Neuron (in vitro differentiated cells): ENCODE measurements around the genes MBD3L3, CD209, PRR36 and SNAPC2.

DNA sequence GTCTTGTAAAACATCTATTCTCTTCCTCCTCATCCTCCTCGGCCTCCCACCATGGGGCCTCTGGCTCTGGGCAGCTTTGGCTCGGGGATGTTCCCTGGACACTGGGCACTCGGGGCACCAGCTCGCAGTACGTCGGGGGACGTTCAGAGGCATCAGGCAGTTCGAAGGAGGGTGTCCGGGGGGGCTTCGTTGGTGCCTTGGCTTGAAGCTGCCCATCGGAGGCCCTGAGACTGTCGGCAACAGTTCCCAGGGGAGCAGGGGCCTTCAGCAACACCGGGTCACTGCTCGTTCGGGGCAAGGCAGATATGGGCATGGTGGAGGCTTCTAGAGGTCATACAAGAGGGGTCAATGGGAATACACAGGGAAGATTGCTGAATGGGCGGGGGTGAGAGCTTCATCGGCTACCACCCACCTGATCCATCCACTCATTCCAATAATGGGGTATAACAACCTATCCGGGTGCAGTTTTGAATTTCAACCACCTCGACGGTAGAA, 12.2 kb downstream of the SH2D3A start:
- PRO-cap: no peak

- PRO-cap: no peak
These were observed at the start of gene MBD3L3 for GRCh38 chr19:7058465-7059120. MBD3L3 (minus strand) TSS chr19:7058676.

- PRO-cap: no peak
These were observed 82.7 kb downstream of the INSR start for GRCh38 chr19:7211453-7212056.

GRCh38 chr19:7292217-7292859, 1.9 kb downstream of the INSR start:
- PRO-cap: no peak

DNA sequence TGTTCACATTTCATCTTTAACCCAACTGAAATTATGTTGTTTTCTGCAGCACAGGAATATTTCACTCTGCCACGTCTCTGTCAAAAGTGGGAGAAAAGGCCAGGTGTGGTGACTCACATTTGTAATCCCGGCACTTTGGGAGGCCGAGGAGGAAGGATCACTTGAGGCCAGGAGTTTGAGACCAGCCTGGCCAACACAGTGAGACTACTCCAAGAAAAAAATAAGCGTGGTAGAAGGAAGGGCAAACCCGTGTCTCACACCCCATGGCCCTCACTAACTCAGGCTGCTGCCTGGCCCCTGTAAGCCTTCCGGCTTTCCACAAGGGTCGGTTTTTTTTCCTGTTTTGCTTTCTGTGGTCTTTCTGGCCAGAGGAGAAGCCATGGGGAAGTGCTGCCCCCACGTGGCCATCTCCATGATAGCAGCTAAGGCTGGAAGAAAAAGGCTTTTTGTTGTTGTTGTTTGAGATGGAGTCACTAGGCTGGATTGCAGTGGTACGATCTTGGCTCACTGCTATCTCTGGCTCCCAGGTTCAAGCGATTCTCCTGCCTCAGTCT, 7.8 kb upstream of the ARHGEF18 start:
- PRO-cap: no peak

- PRO-cap: bidirectional peak, plus-strand start at chr19:7506743, minus-strand start at chr19:7506598
These were observed 9.1 kb downstream of the TEX45 start for GRCh38 chr19:7506356-7506854.

- PRO-cap: unidirectional peak, minus-strand start at chr19:7517030
These were observed 1.0 kb downstream of the ZNF358 start for GRCh38 chr19:7516879-7517367.

- PRO-cap: no peak
These were observed 3.7 kb downstream of the MCOLN1 start for GRCh38 chr19:7525968-7526752.

- PRO-cap: no peak
These were observed 5.1 kb upstream of the FCER2 start for GRCh38 chr19:7707078-7707473.

- PRO-cap: bidirectional peak, plus-strand start at chr19:7731038, minus-strand start at chr19:7730835
These were observed 1.2 kb downstream of the CLEC4G start for GRCh38 chr19:7730594-7731228.

- PRO-cap: no peak
These were observed at the start of gene CD209 for GRCh38 chr19:7747377-7747763. CD209 (minus strand) TSS chr19:7747534.

DNA sequence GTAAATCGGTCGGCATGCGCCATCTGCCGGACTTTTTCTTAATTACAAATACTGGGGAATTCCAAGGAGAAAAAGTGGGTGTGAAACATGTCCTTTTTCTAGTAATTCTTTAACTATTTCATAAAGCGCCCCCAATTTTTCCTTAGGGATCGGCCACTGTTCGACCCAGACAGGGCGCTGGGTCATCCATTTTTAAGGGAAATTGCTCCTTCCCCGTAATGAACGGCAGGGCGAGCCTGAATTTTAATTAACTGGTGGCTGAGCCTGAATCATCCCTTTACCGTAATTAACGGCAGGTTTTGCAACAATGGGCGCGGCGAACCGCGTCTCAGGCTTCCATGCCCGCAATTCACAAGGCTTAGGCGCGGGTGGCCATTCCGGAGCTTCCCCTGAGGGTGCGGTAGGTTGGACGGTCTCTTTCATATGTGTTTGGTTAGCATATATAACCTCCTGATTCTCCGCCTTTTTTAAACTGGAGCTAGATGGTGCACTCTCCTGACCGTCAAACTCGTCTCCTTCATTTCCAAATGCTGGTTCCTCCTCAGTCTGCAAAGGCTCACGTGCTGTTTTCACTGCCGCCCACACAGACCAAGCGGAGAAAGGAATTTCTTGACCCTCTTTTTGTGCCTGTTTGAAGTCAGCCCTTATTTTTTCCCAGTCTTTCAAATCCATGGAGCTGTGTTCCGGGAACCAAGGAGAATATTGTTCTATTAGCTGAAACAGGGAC, 30.1 kb upstream of the EVI5L start:
- PRO-cap: bidirectional peak, plus-strand start at position 347 of the sequence, minus-strand start at position 301 of the sequence; unidirectional peak, minus-strand start at position 532 of the sequence

- PRO-cap: no peak
These were observed 3.4 kb downstream of the EVI5L start for GRCh38 chr19:7833407-7833833.

GRCh38 chr19:7870760-7871259, 3.4 kb downstream of the PRR36 start:
- PRO-cap: no peak

GRCh38 chr19:7874103-7875330, at the start of gene PRR36:
PRR36 (minus strand) TSS chr19:7874390.
- PRO-cap: bidirectional peak, plus-strand start at chr19:7874314, minus-strand start at chr19:7874313; bidirectional peak, plus-strand start at chr19:7874775, minus-strand start at chr19:7874721; unidirectional peak, minus-strand start at chr19:7875063

- PRO-cap: bidirectional peak, plus-strand start at chr19:7920341, minus-strand start at chr19:7920161; unidirectional peak, minus-strand start at chr19:7920588
These were observed at the start of gene SNAPC2 for GRCh38 chr19:7920010-7920893. SNAPC2 (plus strand) TSS chr19:7920338.

DNA sequence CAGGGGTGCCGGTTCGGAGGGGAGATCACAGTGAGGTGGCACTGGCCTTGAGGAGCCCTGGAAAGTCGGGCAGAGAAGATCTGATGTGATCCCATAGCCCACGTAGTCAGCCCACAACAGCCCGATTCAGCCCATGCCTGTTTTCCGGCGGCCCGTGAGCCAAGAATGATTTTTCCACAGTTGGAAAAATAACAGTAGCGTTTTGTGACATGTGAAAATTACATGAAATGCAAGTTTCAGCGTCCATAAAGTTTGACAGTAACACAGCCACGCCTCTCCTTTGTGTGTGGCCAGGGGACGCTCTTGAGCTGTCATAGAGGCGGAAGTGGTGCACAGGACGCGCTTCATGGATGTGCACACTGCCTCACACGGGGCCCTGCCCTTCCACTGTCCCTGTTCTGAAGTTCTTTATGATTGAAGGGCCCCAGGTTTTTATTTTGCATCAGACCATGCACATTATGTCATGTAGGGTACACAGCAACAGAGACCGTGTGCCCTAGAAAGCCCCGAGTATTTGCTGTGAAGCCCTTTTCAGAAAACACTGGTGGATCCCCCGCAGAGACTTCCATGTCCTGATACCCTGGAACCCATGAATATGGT, 12.4 kb upstream of the ELAVL1 start:
- PRO-cap: no peak

DNA sequence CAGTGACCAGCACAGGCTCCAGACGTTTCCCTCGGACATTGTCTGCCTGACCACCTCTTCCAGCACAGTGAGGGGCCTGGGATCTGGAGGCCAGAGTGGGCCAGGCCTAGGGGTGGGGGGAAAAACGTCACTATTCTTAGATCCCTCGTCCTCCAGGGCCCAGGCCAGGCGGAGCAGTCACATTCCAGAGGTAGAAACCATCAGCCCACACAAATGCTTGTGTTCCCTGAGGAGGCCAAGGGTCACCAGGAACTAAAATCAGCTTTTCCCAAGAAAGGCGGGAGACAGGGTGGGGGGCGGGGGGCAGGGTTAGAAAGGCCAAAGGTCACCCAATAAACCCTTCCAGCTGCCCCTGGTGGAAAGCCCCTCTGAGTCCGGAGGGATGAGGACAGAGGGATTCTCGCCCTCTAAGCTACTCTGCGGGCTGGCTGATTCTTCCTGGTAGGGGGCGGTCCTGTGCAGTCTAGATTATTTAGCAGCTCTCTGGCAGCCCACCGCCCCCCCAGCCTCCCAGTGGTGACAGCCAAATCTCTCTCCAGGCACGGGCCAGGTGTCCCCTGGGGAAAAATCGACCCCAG, 23.6 kb upstream of the CCL25 start:
- PRO-cap: no peak

- PRO-cap: bidirectional peak, plus-strand start at chr19:8148823, minus-strand start at chr19:8148668
These were observed 891 bp downstream of the FBN3 start for GRCh38 chr19:8148477-8148924.

- PRO-cap: no peak
These were observed 14.7 kb upstream of the CERS4 start for GRCh38 chr19:8194392-8194965.